ENCODE results near the gene BRD3OS.

- PRO-cap = no peak
Observed at GRCh38 chr9:133809012-133809241, 70.8 kb upstream of the SARDH start.

DNA sequence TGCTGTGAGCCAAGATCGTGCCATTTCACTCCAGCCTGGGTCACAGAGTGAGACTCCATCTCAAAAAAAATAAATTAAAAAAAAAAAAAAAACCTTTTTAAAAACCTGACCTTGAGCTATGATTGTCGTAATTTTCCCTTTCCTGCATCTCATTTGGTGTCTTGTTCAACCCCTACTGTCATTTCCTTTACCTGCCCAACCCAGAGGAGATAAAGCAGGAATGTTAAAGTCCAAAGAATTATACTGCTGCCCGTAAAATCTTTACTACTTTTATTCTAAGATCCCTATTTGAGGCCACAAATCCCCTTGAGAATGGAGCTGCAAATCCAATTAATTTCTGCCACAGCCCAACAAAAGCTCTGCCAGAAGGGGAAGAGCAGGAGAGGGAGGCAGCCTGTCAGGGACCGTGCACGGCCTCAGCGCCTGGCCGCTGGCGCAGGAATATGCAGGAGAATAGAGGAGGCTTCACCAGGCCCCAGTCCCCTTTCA is 99.5 kb upstream of the SARDH start:
- PRO-cap = unidirectional peak, plus-strand start at position 365 of the sequence

GRCh38 chr9:133842208-133842641 is 104.1 kb upstream of the SARDH start:
- PRO-cap = bidirectional peak, plus-strand start at chr9:133842459, minus-strand start at chr9:133842291

DNA sequence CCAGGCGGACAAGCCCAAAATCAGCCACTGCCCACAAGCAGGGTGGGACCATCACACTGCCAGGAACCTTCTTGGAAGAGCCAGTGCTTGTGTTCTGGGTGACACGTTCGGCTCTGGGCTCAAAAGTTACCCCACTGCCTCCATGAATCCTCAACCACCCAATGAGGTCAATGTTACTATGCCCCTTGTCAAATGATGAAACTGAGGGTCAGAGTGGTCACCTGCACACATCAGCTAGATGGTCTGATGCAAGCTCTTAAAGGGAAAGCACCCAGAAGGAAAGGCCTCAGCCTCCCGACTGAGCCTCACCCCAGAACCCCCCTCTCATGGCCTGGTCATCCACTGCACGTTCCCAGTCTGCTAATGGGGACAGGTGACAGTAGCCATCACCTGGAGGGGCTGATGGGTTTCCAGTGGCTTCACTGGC is 114.8 kb downstream of the VAV2 start:
- PRO-cap = no peak

DNA sequence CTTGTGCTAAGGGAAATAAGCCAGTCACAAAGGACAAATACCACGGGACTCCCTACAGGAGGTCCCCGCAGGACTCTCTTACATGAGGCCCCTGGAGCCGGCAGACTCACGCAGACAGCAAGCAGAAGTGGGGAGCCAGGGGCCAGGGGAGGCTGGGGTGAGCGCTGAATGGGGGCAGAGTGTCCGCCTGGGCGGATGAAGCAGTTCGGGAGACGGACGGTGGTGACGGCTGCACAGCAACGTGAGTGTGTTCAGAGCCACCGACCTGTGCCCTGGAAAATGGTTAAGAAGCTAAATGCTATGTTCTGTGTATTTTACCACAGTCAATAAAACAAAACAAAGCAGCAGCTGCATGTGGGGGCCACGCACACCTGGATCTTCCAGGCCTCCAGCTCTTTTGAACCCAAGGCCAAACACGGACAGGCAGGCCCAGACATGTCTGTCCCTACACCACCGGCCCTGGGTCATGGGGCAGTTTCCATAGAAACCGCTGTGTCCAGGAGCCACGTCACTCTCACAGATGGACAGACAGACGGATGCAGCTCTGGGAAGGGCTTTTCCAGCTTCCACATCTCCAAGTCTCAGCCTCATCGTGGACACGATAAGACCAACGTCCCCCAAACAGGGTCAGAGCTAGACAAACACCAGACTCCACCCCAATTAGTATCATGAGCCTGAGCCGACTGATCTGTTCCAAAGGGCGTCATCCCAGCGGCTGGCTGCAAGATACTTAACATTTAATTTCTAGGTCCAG is 103.9 kb downstream of the VAV2 start:
- PRO-cap = no peak

- PRO-cap = unidirectional peak, plus-strand start at chr9:134025365
Observed at GRCh38 chr9:134024765-134025743, at the start of gene BRD3OS. BRD3OS (plus strand) TSS chr9:134025481.

DNA sequence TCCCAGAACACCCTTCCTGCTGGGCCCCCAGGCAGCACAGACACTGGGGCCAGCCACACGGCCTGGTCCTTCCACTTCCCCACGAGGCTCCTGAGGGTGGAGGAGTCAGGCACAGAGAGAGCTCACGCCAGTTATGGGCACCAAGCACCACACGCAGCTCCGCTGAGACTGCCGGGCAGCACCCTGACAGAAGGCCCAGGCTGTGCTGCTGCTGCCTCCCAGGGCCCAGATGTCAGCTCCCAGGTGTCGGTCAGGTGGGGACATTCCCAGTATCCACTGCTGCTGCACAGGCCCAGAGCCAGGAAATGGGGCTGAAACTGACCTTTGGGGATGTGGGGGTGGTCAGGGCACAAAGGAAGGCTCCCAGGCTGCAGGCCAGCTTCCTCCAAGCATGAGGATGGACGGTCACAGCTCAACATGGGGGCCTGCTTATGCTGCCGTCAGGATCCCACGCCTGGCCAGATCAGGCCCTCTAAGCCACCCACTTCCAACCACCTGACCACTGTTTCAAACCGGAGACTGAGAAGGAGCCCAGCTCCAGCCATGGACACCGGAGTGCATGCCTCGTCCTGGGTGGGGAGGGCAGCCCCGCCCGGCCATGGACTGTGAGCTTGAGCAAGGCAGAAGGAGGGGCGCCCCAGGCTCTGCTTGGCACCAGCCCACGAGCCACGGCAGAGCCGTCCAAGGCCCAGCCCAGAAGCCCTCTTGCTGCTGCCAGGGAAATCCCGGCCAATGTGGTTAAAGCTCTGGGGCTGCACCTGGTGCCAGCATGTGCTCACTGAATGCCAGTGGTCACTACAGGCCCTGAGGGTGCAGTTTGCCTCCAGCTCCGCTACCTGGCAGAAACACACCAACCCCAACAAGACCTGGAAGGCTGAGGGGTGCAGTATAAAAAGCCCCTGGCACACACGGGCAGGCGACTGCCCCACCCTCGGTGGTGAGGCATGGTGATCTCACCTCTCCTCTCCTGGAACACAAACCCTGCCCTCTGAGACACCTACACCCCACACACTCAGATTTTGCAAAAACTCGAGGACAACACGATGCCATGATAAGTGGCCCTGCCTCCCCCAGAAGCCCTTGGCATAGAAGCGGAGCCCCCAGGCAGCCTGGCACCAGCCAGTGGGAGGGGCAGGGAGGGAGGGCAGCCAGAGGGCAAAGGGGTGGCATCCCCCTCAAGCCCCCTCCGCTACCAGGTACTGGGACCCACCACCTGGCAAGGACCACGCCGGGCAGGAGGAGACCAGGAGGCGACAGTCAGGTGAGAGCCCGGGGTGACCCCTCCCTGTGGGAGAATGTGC is 11.9 kb downstream of the BRD3 start:
- PRO-cap = no peak

DNA sequence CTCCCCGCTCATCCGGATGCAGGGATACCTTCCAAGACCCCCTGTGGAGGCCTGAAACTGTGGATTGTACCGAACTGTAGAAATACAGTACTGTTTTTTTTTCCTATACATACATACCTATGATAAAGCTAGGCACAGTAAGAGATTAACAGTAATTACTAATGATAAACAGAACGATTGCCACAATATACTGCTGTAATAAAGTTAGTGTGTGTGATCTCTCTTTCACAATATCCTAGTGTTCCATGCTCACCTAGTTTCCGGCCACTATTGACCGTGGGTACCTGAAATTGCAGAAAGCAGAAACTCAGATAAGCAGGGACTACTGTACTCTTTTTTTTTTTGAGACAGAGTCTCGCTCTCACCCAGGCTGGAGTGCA is 33.2 kb downstream of the WDR5 start:
- PRO-cap = no peak

GRCh38 chr9:134176739-134177567 is 41.1 kb downstream of the WDR5 start:
- PRO-cap = unidirectional peak, minus-strand start at chr9:134177058

GRCh38 chr9:134216342-134216920 is 80.5 kb downstream of the WDR5 start:
- PRO-cap = no peak

DNA sequence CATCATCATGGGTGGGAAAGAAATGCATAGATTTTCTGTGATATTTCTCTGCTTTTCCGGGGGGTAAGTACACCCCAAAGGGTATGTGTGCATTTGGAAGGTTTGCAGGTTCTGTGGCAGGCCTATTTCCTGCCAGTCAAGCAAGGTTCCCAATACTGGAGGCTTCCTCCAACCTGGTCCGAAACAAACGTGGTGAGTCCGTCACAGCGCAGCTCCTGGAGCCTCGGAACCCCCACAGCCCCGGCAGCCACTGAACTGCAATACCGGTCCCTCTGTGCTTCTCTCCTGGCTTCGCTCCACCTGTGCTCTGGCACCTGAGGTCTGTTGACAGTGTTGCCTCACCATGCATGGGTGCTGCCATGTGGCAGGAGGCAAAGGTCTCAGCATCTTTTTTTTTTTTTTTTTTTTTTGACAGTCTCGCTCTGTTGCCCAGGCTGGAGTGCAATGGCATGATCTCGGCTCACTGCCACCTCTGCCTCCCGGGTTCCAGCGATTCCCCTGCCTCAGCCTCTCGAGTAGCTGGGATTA is 85.4 kb downstream of the WDR5 start:
- PRO-cap = no peak

- PRO-cap = no peak
Observed at GRCh38 chr9:134222526-134223051, 86.7 kb downstream of the WDR5 start.

DNA sequence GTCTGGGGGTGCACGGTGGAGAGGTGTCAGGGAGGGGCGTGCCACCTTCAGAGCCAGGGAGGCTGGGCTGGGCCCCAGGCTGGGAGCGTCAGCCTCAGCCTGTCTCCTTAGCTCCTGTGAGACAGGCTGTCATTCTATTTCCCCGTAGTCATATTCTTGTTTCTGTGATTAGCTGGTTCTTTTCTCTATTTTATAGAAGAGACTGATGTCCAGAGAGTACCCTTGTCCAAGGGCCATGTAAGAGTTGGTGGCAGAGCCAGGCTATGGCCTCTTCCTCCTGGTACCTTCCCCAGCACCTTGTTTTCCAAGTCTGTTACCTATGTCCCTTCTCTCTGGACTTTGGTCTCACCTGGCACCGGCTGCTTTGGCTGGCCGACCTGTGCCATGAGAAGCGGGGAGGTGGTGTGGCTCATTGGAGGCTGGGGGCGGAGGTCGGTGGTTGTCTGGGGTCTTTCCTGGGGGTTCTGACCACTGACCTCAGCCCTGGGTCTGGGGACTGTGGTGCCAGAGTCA is 4.5 kb upstream of the RXRA start:
- PRO-cap = no peak

DNA sequence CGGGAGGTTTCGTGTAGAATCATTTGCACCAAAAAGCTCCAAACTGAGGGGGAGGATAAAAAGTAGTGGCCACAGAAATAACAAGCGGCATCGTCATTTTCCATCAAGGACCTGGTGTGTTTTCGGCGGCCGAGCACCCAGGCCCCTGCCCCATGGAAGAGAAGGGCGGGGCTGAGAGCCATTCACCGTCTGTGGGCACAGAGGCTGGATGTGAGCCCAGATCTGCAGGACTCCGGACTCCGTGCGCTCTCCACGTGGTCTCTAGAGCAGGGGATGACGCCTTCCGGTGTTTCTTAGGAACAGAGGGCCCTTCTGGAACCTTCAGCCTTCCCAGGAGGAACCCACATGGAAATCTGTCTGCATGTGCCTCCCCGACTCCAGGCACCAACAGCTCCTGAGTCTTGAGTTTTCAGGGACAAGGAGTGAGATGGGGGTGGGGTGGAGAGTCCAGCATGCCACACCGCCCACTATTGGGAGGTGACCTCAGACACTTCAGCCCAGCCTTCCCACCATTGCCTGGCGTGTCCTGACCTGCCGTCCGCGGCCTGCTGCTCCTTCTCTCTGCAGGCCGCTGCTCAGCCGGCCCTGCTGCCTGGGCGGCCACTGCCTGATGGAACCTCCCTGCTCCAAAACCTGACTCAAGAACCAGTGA is 2.5 kb upstream of the RXRA start:
- PRO-cap = bidirectional peak, plus-strand start at position 289 of the sequence, minus-strand start at position 212 of the sequence

- PRO-cap = bidirectional peak, plus-strand start at chr9:134343999, minus-strand start at chr9:134343803
Observed at GRCh38 chr9:134343562-134344154, 17.4 kb downstream of the RXRA start.

DNA sequence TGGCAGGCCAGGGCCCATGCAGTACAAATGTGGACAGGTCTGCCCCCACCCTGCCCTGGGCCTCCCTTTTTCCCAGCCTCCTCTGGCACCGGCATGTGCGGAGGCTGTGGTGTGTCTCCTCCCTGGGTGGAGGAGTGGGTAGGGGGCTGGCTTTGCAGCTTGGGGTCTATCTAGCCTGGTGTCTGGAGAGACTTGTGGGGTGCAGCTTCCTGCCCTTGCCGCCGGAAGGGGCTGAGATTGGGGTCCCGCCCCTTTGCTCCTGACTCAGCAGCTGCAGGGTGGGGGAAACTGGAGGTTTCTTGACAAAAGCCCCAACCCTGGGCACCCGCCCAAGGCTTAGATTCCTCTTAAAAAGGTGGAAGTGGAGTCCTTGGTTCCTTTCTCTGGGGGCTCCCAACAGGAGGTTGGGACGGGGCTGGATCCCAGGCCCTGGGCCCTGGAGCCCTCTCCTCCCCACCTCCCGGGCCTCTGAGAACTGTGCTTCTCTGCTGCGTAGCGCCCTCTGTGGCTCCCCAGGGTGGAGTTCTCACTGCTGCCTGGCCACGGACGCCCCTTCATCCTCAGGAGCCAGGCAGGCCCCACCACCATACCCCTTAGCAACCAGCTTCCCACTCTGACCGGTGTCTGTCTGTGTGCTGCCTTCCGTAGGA is 18.0 kb downstream of the RXRA start:
- PRO-cap = bidirectional peak, plus-strand start at position 374 of the sequence, minus-strand start at position 203 of the sequence

- PRO-cap = no peak
Observed at GRCh38 chr9:134373674-134373867, 47.3 kb downstream of the RXRA start.

DNA sequence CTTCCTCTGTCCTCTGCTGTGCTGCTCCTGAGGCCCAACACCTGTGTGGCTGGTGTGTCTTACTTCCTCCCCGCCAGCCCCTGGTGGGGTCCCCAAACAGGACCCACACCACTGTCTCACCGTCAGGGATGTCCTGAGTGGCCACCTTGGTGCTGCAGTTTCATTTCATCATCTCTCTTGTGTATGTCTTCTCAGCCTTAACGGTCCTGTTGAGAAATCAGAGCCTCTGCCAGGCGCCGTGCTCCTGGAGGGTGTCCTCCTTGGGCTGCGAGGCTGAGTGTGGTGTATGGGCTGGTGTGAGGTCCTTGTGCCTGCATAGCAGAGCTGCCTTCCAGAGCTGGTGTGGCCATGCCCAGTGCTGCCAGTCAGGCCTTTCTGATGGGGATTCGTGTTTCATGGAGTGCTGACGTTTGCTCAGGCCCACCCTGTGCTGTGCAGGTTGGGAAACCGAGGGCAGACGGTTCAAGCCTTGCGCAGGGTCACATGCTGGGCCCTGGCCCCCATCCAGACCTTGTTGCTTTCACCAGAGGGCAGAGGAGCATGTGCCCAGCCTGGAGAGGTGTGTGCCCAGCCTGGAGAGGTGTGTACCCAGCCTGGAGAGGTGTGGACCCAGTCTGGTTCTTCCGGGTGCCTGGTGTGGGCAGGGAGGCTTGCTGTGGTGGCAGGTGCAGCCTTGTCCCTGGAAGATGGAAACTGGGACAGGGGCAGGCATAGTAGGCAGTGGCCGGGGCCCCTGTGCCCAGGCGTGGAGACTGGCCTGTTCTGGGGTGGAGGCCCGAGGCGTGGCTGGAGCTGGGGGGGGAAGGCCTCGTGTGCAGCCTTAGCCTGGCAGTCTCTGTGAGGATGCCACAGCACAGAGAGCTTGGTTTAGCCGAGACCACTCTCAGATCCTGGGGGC is 83.9 kb downstream of the RXRA start:
- PRO-cap = no peak

- PRO-cap = no peak
Observed at GRCh38 chr9:134425321-134425630, 99.0 kb downstream of the RXRA start.

- PRO-cap = unidirectional peak, plus-strand start at chr9:134488730
Observed at GRCh38 chr9:134488541-134489004, 153.0 kb upstream of the COL5A1 start.